Tibial artery (tissue), 1 donor: ENCODE data around the genes NNAT and ADIG.

DNA sequence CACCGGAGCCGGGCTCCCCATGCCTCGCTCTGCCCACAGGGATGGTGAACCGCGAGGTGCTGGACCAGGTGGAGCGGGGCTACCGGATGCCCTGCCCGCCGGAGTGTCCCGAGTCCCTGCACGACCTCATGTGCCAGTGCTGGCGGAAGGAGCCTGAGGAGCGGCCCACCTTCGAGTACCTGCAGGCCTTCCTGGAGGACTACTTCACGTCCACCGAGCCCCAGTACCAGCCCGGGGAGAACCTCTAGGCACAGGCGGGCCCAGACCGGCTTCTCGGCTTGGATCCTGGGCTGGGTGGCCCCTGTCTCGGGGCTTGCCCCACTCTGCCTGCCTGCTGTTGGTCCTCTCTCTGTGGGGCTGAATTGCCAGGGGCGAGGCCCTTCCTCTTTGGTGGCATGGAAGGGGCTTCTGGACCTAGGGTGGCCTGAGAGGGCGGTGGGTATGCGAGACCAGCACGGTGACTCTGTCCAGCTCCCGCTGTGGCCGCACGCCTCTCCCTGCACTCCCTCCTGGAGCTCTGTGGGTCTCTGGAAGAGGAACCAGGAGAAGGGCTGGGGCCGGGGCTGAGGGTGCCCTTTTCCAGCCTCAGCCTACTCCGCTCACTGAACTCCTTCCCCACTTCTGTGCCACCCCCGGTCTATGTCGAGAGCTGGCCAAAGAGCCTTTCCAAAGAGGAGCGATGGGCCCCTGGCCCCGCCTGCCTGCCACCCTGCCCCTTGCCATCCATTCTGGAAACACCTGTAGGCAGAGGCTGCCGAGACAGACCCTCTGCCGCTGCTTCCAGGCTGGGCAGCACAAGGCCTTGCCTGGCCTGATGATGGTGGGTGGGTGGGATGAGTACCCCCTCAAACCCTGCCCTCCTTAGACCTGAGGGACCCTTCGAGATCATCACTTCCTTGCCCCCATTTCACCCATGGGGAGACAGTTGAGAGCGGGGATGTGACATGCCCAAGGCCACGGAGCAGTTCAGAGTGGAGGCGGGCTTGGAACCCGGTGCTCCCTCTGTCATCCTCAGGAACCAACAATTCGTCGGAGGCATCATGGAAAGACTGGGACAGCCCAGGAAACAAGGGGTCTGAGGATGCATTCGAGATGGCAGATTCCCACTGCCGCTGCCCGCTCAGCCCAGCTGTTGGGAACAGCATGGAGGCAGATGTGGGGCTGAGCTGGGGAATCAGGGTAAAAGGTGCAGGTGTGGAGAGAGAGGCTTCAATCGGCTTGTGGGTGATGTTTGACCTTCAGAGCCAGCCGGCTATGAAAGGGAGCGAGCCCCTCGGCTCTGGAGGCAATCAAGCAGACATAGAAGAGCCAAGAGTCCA is 57.7 kb downstream of the SRC start:
- PRO-cap: no peak

DNA sequence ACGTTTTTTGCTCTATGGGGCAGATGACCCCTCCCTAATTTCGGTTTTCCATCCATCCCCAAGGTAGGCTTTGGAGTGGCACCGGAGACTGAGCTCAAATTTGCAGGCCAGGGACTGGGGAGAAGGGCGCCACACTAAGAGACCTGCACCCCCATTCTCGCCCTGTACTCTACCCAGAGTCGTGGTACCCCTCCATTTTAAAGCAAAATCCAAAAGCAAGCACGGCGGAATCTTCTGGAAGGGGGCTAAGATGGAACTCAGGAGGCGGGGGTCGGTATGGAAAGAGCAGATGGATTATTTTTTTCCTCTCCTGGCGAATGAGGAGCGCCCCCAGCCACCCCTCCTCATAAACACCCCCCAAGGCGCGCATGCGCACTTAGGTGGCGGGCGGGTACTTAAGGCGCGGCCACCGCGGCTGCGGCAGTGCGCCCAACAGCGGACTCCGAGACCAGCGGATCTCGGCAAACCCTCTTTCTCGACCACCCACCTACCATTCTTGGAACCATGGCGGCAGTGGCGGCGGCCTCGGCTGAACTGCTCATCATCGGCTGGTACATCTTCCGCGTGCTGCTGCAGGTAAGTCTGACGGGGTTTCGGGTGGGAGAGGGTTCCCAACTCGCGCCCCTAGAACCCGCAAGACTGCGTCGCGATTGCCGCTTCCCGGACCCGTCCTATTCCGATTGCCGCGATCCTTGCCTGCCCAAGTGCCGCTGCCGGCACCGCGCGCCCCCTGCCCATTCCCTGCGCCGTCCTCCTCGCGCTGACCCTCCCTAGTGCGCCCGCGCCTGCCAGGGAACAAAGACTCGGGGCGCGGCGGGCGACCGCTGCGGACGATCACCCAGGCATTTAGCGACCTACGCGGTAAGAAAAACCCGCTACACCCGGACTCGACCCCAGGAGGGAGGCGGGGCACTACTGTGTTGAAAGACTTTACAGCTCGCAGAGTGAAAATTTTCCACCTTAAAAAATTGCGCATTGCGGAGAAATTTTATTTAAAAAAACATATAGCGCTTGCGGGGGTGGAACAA is at the start of gene NNAT:
Gene NNAT (plus strand): TSS at position 423 of the 1,028 bp plus-strand sequence.
- PRO-cap: no peak

DNA sequence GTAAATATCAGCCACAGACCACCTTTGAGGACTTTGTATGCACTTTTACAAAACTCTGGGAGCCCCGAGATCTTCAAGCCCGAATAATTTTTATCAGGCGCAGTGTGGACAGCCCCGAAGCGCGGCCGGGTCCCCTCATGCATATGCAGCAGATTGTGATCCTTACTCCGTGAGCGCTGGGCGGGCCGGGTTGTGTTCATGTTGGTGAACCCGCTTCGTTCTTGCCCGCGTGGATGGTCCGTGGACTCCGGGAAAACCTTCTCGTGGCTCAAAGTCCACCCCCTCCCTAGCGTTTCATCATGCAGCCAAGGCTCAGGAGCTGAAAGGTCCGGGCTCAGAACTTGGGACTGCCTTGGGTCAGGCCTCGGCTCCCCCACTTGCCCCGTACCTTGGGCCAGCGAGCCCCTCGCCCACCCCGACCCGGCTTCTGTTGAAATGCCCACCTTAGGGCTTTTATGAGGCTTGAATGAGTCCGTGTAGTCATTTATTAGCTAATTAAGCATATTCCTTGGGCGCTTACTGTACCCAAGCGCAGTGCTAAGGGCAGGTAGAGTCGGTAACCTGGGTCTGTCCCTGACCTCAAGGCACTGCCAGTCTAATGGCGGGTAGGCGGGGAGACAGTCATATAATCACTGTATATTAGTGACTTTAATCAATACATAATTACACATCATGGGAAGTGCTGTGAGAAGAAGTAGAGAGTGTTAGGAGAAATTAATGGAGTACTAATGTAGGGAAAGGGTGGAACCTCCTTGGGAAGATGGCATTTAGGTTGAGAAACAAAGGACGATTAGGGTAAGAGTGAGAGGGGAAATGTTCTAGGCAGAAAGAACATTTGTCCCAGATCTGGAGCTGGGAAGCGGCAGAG is 562 bp upstream of the BLCAP start:
- PRO-cap: bidirectional peak, plus-strand start at position 170 of the sequence, minus-strand start outside the sequence

DNA sequence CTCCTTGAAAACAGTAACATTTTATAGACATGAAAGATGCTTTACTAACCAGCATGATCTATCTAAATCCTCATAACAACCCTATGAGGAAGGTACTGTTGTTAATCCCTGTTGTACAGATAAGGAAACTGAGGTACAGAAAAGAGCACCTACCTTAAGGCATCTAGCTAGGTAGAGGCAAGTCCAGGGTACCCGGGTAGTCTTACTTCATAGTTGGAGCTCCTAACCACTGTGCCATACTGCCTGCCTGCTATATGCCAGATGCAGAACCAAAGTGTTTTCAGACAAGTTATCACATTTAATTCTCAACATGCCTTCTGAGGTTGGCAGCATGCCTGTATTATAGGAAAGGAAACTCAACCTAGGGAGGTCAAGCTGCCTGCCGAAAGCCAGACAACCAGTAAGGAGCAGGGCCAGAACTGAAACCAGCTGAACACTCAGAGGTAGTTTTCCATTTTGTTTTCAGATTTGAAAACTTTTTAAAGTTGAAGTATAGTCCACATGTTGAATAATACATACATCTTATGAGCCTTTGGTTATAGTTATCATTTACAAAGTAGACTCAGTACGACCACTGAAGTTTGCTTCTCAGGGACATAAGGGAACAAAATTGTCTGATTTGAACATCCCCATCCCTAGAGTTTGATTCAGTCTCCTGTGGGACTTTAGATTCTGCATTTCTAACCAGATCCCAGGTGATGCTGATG is 5.4 kb downstream of the CTNNBL1 start:
- PRO-cap: no peak

DNA sequence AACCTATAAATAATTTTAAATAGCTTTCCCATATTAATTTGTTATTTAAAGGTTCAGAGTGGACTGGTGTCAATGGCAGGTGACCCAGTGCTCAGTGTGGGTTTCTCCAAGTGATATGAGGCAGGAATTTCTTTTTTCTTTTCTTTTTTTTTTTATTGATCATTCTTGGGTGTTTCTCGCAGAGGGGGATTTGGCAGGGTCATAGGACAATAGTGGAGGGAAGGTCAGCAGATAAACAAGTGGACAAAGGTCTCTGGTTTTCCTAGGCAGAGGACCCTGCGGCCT is 23.6 kb downstream of the CTNNBL1 start:
- PRO-cap: no peak

- PRO-cap: no peak
Observed at GRCh38 chr20:37986824-37987528, 46.3 kb downstream of the TTI1 start.

DNA sequence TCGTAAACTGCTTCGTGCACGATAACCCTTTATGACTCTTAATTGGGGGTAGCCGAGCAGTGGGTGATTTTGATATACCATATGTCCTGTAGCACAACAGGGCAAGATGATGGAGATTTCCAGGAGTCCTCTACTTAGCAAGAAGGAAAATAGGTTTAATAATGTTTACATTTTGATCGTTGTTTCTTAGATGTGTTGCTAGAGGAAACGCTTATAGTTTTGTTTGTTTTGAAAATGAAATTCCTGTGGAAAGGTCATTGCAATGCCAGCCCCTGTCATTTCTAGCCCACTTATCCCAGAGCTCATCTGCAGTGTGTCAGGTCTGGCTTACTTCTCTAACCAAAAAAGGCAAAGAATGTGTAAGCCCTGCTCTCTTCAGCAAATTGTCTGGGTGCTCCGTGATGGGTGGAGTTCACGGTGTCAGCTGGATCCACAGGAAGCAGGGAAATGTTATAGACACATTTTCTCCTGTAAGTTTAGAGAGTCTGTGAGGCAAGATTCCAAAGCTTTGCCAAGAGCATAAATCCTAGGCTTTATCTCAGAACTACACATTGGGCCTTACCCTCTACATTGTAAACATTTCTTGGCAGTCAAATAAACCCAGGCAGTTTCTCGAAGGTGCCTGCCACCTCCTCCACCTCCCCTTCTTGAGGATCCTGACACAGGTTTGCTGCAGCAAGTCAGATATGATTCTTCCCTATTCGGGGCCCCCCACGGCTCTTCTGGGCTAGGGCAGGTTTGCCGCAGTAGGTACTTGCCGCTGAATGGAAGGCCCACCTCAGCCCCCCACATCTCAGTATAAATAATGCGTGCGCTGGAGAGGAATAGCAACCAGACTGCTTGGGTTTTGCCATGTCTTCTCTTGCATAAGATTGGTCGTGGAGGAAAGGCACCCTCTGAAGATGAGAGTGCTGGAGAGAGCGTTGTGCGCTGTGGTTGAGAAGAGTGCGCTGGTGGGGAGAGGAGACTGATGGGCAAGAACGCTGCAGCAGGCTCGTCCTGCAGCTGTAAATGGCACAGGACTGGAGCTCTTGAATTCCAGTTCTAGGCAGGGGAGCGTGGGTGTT is 51.1 kb downstream of the RPRD1B start:
- PRO-cap: no peak

DNA sequence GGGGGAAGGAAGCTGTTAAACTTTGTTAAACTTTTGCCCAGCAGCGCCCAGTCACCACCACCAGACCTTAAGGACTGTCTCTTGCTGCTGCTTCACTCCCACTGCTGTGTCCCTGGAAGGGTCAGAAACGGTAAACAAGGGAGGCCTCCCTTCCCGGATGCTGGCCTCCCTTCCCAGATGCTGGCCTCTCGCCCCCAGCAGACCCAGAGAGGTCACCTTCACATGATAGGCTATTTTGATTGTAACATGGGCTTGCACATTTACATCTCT is 61.8 kb downstream of the RPRD1B start:
- PRO-cap: no peak

GRCh38 chr20:38095713-38095986 is 62.1 kb downstream of the RPRD1B start:
- PRO-cap: no peak

GRCh38 chr20:38173160-38173832 is 8.2 kb upstream of the TGM2 start:
- PRO-cap: bidirectional peak, plus-strand start at chr20:38173709, minus-strand start at chr20:38173437

DNA sequence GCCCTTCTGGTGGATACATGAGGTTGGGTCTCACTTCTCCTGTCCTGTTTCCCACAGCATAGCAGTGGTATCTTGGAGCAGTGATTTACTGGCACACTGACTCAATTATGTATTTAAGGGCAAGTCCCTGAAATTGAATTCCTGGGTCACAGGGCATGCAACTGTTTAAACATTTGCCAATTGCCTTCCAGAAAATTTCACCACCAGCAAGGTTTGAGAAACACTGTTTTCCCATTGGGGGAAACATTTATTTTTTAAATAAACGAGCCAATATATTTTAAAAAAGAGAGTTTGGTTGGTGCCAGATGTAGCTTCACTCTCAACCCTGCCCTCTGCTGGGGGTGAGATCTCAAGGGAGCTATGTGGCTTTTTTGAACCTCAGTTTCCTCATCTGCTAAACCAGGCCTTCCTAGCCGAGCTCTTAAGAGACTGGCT is 486 bp upstream of the LBP start:
- PRO-cap: no peak

DNA sequence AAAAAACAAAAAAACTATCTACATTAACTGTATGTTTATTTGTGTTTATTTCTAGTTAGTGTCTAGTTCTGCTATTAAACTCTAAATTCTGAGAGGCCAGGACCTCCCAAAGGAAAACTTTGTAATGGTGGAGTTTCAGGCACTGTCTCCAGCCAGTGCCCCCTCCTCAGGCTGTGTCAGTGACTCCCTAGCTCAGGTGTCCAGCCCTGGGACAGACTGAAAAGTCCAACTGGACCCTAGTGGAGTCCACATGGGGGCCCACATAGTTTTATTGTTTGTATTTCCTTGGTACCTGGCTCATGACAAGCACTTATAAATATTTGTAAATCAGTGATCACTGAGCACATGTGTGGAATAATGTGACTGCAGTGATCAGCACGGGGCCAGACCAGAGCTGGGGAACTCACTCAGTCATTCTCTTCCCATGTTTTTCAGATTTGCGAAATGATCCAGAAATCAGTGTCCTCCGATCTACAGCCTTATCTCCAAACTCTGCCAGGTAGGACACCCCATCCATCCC is 14.0 kb downstream of the LBP start:
- PRO-cap: no peak

DNA sequence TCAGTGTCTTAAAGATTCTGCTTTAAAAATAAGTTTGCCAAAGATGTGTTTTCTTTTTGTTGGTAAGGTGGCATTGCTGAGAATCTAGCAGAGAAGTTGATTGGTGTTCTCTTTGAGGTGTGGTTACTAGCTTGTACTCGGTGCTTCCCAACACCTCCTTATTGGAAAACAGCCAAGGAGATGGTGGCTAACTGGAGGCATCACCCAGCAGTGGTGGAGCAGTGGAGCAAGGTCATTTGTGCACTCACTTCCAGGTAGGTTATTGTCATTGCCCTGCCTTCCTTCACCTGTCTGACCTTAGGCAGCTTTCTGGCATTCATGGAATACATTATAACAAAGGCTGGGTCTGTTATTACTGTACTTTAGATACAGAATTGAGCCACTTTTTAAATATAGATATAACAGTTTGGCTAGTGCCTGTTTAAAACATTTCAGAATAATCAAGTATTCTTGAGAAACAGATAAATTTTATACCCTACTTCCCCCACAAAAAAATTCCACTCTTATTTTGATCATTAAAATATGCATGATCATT is 26.8 kb downstream of the RALGAPB start:
- PRO-cap: no peak

- PRO-cap: no peak
Observed at GRCh38 chr20:38559453-38559815, 21.6 kb upstream of the ADIG start.

DNA sequence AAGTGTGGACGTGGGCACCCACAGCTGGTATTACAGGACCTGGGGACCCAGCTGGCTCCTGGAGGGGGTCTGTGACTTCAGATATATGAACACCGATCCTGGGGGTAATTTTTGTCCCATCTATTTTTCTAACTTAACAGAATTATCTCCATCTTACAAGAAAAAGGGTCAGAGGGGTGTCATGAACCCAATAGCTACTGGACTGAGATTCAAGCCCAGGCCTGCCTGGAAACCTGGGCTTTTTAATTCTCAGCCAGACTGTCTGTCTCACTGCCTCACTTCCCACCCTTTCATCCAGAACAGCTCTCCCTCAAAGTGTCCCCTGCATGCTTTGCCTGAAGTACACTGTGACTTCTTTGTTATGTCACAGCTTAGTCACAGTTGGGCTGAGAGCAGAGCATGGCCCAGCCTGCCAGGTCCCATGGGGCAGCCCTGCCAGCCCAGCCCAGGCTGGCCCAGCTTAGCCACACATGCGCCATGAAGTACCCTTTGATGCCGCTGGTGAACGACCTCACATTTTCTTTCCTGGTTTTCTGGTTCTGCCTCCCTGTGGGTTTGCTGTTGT is at the start of gene ADIG:
Gene ADIG (plus strand): TSS at position 424 of the 565 bp plus-strand sequence.
- PRO-cap: no peak

GRCh38 chr20:38805861-38806679 is 573 bp downstream of the PPP1R16B start:
- PRO-cap: no peak

- PRO-cap: no peak
Observed at GRCh38 chr20:38840022-38841341, 35.0 kb downstream of the PPP1R16B start.

- PRO-cap: no peak
Observed at GRCh38 chr20:38863028-38863609, 57.6 kb downstream of the PPP1R16B start.

DNA sequence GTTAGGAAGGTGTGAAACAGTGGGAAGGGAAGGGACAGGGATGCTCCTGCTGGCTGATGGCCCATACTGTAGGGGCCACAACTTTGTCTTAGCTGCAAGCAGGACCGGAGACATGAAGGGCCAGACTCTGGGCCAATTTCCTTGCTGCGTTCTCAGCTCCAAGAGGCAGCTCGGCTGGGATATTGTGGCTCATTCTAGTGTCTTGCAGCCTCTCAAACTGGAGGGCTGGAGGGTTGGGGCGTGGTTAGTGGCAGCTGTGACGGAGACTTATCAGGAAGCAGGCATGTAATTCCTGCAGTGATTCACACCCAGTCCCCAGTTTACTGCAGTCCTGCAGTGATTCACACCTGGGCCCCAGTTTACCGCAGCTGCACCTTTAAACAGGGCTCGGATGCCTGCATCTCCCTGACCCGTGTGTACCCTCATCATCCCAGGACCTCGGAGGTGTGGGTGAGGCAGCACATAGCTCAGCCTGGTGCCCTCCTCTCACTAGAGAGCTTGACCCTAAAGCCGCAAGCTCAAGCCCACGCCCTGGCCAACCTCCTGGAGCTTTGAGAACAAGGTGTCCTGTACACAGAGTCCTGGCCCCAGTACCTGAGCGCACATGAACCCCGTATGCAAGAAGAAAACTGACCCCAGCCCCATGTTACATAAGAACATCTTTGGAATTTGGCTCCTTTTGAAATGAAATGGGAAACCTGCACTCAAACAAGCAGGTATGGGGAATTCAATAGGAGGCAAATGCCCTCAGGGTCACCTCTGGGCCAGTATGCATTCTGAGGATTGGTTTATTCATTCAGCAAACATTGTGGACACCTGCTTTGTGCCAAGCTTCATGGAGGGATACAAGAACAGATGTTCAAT is 55.4 kb upstream of the FAM83D start:
- PRO-cap: no peak

- PRO-cap: no peak
Observed at GRCh38 chr20:38893837-38894465, 32.3 kb upstream of the FAM83D start.